Retinal pigment epithelial cell (primary cell): ENCODE measurements around a stretch of chr11.

- RRBS: no CpG with 5 or more reads among the region's 14 CpGs
These were observed 54.9 kb upstream of the LYVE1 start for GRCh38 chr11:10623115-10624014.

DNA sequence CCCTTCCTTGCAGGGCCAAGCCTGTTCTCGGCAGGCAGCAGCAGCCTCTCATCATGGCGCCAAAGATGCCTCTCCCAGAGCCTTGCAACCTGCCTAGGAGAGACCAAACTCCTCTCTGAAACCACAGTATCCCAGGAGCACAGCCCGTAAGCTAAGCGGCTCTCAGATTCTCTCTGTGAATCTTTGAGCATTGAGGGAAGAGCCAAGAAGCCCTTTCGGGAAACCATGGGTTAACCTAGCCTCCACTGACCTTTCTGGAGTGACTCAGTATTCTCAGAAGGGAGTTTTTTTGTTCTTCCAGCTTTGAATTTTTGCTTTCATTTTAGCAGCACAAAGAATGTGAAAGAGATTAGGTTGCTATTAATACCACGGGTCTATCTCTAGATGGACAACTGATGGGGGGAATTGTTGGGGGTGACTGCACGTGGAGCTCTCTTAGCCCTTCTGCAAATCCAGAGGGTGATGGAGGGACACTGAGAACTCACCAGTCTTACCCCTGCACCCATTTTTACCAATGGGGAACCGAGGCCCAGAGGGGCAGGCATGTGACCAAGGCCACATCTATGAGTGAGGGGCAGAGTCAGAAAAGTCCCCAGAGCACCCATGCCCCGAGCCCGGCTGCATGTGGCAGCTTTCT is 36.1 kb downstream of the IRAG1 start:
- RRBS: no CpG with 5 or more reads among the region's 10 CpGs

DNA sequence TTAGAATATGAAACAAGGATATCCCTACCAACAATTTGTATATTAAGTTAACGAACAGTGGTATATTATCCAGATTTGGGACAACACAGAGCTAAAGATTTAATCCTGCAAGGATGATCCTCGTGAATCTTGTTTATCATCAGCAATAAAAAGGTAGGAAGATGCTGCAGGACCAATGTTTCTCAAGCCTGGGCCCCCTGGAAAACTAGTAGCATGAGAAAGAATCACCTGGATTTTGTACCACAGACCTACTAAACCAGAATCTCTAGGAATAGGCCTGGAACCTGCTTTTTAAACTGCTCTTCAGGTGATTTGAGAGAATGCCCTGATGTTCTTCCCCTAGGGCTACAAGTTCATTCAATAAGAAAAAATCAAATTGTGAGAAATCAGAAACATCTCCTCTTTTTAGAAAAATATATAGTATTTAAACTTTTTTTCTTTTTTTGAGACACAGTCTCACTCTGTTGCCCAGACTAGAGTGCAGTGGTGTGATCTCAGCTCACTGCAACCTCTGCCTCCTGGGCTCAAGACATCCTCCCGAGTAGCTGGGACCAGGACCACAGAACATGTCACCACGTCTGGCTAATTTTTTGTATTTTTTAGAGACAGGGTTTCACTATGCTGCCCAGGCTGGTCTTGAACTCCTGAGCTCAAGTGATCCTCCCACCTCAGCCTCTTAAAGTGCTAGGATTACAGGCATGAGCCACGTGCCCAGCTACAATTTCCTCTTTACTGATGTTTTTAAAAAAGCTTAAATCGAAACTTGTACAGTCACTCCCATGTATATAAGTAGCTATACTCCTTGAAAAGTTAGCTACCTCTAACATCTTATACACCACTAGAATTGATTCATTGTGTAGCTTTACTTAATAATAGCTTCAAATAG is 10.5 kb downstream of the EIF4G2 start:
- RRBS: no CpG with 5 or more reads among the region's 6 CpGs

DNA sequence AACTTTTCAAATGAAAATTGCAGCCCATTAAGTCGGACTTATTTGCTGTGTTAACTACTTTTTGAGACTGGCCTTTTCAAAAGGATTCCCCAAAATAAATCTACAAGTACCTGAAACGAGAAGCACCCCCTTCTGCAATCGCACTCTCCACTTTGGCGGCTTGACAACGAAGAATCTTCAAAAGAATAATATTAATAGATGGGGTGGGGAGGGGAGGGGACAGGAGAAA is 1.7 kb downstream of the EIF4G2 start:
- RRBS: no CpG with 5 or more reads among the region's 5 CpGs

DNA sequence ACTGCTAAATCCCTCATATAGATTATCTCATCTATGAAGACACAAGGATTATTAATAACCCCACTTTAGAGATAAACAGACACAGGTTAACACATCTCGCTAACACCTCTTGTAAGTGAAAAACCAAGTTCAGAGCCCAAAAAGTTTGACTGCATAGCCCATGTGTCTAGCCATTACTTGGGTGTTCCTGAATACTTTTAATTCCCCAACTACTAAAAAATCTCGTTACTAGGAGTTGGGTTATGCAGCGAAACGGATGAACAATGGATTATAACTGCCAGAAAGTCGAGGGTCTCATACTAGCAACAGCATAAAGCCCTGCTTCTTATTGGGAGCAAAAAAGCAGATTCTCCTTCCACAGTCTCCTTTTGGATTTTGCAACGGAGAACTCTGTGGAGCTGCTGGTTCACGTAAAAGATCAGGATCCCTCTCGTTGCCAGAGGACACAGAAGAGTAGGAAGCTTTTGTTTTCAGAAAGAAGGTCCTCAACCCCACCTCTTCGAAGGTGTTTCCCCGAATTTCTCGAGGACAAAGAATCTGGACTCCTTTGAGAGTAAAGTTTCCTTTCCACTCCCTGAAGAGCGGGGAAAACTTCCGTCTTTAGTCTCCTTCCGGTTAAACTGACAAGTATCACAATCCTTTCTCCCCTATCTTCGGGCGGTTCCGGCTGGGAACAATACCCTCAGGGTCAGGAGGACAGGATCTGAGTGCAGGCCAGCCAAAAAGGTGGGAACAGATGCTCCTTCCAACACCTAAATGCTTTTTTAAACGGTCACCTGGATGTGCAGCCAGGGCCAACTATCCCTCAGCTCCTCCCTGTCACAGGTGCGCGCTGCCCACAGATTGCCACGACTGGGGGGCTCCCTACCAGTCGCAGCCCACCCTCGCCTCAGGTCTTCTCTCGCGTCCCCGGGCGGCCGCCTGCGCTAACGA is 859 bp downstream of the ZBED5 start:
- RRBS: 5% methylated on average over 3 of the region's 30 CpGs

DNA sequence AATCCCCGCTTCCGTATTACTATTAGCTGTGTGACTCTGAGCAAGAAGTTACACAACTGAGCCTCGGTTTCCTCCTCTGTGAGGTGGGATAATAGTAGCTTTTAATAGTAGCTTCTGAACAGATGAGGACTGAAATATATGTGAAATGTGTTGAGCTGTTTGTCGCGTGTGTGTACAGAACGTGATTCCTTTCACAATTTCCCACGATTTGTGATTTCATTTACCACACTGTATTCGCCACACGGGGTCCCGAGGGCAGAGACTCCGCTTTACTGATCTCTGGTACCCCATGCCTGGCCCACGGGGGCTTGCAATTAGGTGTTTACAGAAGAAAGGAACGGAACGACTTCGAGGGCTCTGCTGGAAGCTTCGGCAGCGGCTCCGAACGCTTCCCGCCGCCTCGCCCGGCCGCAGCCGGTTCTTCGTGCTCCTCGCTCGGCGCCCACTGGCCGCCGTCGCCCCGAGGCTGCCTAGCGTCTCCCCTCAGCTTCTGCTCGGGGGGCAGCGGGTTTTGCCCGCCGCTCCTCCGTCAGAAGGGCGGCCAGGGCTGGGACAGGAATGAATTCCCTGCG is 72.7 kb upstream of the ZBED5 start:
- RRBS: no CpG with 5 or more reads among the region's 41 CpGs

- RRBS: no CpG with 5 or more reads among the region's 10 CpGs
These were observed 108.4 kb upstream of the CSNK2A3 start for GRCh38 chr11:11461383-11461931.

- RRBS: no CpG with 5 or more reads among the region's 6 CpGs
These were observed 949 bp upstream of the GALNT18 start for GRCh38 chr11:11622681-11623226.

GRCh38 chr11:11760280-11760799 is 81.4 kb upstream of the USP47 start:
- RRBS: no CpG with 5 or more reads among the region's 8 CpGs

GRCh38 chr11:11842269-11842950 is 638 bp downstream of the USP47 start:
- RRBS: 1% methylated on average over 4 of the region's 31 CpGs

GRCh38 chr11:11966780-11967157 is 41.7 kb downstream of the DKK3 start:
- RRBS: 11% methylated on average over 2 of the region's 7 CpGs

DNA sequence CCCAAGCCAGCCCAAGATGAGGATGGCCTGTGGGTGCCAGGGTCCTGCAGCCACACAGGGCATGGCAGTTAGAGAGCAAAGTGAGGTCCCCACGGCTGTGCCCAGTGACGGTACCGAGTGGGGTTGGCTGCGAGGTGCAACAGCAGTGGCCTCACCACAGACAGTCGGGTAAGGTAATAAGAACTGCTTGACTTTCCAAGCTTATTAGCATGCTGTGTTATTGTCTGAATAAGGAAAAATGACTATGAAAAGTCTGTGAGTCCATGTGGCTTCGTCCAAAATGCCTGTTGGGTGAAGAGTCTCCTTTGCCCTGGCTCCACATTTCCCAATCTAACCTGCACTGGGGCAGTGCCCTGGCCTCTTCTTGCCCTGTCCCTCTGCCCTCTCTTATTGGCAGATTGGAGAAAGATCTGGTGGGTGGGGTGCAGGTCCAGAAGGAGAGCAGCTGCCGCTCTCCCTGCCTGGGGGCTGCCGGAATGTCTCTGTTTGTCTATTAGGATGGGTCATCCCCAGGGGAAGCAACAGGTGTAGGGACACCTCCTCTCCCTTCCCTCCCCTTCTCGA is 40.9 kb downstream of the DKK3 start:
- RRBS: 97% methylated on average over 2 of the region's 9 CpGs

DNA sequence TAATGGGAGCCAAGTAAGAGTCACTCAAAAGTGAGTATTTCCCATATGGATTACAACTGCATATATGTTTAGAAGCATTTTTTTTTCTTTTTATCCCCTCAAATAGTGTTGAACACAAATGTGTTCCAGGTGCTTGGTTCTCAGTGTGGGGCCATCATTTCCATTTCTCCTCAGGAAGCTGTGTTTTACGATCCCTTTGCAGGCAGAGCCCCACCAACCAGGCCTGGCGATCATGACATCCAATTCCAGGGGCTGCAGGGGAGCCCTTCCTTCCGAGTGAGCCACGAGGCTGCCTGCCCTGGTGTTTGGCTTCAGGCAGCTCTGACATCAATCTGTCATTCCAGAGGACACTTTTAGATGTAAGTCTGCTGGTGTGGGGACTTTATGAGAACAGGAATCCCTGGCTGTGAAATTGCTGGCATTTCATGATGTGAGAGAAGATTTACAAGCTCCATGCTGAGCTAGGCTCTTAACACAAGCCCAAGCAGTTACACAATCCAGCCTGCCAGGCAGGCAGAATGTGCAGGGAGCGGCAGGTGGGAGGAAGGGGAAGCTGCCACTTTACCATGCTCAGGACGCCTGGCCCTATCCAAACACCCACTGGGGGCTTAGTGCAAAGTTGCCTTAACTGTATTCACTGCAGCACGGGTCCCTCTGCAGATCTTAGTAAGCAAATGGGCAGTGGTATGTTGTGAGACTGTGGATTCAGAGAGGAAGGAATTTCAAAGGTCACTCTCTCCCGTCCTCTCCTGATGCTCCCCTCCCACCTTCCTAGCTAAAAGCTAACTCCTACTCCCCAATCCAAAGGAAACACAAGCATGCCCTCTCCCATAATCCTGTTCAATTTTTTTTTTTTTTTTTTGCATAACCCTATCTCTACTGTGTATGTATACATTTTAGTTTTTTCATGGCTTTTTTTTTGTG is 43.5 kb upstream of the MICAL2 start:
- RRBS: no CpG with 5 or more reads among the region's 8 CpGs

DNA sequence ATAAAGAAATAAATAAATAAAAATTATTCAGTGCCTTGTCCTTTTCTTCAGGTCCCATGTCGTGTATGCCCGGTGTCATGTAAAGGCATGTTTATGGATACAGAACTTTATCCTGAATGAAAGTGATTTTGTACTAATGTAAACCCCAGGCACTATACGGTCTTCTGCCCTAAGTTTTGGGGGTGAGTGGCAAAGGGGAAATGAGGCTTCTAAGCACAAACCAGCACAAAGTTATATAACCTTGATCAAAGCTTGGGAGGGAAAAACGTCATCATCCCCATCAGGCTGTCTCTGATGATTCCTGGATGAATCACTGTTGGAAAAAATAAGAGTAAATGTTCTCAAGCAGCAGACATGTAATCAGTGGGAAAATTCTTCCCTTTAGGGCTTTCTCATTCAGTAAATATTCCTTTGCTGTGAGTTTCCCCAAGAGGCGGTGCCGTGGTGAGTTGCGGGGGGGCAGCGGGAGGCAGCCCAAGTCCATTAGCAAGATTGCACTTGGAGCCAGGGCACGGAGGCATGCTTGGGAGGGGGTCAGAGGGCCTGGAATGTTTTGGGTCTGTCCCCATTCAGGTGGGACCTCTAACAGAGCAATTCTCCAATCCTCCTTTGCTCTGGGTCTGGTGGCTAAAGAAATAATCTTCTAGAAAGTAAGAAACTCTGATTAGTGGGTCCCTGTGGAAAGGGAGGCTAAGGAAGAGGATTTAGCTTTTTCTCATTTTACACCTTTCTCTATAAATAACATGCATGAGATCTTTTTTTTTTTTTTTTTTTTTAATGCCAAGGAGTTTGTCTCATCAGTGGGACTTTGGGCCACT is 30.2 kb upstream of the MICAL2 start:
- RRBS: no CpG with 5 or more reads among the region's 9 CpGs

DNA sequence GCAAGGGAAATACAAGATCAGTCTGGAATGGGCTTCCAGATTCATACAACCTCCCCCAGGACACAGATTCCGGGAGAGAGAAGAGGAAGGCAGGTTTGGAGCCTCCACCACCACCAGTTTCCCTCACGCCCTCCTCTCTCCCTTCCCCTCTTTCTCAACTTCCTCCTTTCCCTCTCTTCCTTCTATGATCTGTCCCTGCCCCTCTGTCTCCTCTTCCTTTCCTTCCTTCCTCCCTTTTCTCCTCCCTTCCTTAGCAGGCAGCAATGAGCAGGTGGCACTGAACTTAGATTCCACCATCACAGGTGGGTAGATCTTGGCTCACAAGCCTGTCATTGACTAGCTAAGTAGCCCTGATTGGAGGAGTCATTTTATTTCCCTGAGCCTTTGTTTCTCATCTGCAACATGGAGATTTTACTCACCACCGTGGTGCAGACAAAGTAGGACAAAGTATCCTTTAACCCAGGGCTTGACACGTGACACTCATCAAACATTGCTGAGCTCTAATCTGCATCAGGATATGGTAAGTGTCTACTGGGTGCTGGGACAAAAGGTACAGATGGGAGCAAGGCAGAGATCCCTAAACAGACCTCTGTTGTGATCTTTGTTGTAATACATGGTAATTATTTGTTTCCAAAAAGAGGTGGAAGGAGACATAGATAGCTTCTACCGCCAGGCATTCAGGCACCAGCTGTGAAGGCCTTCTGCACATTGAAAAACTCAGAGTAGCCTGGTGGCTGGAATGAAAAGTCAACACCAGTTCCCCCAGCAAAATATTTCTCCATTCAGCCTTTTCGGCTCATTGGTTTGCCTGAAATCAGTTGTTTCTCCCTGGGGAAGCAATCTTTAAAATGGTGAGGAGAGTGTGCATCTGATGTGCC is 18.5 kb upstream of the MICAL2 start:
- RRBS: no CpG with 5 or more reads among the region's 6 CpGs

DNA sequence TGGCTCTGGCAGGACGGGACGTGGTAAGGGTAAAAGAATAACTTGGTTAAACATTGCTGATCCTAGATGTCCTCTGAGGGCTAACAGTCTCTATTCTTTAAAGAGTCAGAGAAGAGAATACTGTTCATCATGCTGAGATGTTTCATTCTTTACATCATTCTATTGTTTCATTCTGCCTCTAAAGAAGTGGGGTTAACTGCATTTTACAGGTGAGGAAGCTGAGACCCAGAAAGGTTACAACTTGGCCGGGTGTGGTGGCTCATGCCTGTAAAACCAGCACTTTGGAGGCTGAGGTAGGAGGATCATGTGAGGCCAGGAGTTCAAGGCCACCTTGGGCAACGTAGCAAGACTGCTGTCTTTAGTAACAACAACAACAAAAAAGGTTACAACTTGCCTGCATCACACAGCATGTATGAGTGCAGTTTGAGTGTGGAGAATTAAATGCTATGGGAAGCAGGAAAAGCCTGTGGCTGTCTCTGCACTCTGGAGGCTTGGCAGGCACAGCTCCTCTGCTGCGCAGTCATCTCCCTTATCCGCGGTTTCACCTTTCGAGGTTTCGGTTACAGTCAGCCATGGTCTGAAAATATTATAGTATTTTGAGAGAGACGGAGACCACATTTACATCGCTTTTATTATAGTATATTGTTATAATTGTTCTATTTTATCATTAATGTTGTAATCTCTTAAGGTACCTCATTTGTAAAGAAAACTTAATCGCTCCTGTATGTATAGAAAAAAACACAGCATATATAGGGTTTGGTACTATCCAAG is 2.8 kb downstream of the MICAL2 start:
- RRBS: no CpG with 5 or more reads among the region's 12 CpGs

DNA sequence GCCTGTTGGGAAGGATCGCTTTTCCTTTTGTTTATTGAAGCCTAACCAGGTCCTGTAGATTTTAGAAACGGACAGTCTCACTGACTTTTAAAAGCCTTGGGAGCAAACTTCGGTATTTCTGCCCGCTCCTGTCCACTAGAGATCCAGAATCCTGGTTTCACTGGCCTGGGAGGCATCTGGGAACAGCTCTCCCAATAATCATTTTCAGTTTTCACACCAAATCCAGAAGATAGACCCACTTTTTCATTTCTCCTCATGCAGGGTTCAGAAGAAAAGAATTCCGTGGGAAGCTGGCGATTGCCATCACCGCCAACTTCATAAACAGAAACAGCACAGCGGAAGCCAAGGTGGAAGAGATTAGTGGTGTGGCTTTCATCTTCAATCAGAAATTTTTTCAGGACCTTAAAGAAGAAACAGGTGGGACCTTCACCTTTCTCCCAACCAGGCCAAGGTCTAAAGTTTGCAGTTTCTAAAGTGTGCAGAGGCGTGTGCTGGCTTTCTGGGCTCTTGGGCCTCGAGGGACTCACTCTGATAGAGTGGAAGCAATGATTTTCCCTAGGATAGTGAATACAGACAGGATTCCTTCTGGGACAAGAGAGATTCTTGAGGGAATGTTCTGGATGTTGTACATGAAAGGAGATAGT is 102.7 kb downstream of the MICAL2 start:
- RRBS: no CpG with 5 or more reads among the region's 10 CpGs

DNA sequence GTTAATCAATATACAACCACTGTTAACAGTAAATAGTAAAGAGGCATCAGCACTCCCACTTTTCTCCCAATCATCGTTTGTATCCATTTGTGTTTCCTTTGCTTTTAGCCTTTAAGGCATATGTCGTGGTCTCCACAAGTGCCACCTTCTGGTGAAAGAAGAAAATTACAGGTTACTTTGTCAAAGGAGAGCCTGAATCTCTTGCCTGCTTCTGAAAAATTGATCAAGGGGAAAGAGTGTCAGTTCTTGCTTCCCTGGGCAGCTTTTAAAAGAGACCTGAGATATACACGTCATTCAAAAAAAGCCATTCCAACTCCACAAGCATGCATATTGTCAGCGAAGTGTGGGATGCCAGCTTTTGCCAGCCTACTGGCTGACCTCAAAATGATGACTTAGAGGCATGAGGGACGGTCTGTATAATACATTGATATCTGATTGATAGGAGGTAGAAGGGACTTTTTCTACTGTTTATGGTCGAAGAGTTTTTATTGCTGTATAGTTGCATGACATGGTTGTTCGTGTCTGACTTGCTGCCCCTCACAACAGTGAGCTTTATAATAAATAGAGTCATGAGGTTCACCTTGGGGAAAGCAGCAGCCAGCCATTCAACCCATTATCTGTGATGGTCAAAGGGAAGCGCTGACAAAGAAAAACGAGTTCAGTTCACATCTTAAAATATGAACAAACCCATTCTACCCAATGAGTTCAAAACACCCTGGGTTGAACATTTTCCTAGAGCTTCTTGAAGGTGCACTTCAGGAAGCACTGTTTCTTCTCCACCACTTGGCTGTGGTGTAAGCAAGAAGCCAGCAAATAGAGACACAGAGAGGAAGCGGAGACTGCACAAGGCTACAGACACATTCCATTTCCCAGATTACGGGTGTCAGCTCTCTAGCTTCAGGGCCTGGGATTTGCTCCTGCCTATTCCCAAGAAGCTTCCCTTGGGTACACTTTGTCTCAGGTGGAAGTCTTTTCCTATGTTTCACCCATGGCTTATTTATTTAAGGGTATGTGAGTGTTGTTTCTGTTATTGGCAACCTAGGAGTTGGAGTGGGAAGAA is 126.5 kb downstream of the MICAL2 start:
- RRBS: no CpG with 5 or more reads among the region's 11 CpGs

- RRBS: no CpG with 5 or more reads among the region's 19 CpGs
These were observed 114.3 kb upstream of the PARVA start for GRCh38 chr11:12262685-12263819.

- RRBS: no CpG with 5 or more reads among the region's 4 CpGs
These were observed 48.2 kb upstream of the PARVA start for GRCh38 chr11:12329105-12329620.